ENCODE data around the gene DPP6.

GRCh38 chr7:151355757-151356366 is 14.2 kb downstream of the NUB1 start:
- PRO-cap, result no peak

- PRO-cap, result no peak
Measured at GRCh38 chr7:151394973-151395510, 14.8 kb downstream of the WDR86 start.

- PRO-cap, result no peak
Measured at GRCh38 chr7:151400042-151400331, 9.9 kb downstream of the WDR86 start.

DNA sequence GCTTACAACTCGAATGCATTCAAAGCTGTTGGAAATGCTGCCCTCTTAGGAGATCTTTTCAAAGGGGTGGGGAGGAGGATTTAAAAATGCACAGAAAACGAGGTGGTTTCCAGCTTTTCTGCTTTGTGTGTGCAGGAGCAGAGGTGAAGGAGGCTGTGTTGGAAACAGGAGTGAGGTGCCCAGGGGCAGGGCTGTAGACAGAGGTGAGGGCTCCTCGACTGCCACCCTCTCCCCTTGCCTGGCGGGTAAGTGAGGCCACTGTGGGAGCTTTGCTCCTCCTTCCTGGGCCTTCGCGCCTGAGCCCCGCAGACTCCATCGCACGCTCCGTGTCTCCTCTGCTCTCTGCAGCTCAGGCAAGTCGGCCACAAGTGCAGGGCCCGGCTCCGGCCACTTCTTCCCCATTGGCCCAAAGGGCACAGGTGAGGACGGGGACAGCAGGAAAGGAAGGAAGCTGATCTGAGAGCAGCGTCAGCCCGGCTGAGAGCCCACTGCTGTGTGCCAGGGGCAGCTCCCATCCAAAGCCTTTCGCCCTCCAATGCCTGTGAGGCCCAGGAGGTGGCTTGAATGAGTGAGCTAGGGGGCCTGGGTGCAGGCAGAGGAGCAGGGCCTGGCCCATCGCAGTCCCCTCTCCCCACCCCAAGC is 33.6 kb upstream of the RHEB start:
- PRO-cap, result no peak

DNA sequence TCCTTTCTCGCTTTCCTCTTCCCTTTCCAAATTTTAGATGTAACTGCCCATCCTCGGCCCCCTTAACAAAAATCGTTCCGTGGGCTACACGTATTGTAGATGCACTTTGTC is 112.8 kb upstream of the RHEB start:
- PRO-cap, result no peak

DNA sequence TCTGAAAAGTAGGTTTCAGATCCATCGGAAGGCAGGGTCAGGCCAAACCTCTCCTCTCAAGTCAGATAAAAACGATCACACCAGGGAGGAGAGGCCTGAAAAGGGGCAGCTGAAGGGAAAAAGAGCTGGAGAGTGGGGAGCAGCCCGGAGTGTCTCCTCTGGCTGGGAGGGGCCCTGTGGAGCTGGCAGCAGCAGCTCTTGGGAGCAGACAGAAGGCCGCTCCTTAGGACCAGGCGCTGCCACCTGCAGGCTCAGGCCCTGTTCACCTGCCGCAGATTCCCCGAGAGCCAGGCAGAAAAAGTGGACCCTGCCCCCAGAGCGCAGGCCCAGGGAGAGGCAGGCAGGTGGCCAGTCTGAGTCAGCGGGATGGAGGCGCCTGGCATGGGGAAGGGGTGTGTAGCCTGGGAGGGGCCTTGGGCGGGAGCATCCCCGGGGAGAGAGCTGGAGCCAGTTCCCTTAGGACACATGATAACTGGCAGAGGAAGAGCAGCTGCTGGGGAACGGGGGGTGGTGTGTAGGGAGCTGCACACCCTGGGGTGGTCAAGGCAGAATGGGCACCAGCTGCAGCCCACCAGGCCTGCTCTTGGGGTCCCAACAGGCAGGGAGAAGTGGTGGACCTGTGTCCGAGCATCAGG is 177.1 kb upstream of the RHEB start:
- PRO-cap, result bidirectional peak, plus-strand start at position 471 of the sequence, minus-strand start at position 268 of the sequence

- PRO-cap, result no peak
Measured at GRCh38 chr7:151755851-151757039, 120.7 kb downstream of the PRKAG2 start.

- PRO-cap, result bidirectional peak, plus-strand start at chr7:151796724, minus-strand start at chr7:151796599; unidirectional peak, plus-strand start at chr7:151796724
Measured at GRCh38 chr7:151796198-151796917, 80.6 kb downstream of the PRKAG2 start.

GRCh38 chr7:151823245-151823857 is 53.6 kb downstream of the PRKAG2 start:
- PRO-cap, result no peak

DNA sequence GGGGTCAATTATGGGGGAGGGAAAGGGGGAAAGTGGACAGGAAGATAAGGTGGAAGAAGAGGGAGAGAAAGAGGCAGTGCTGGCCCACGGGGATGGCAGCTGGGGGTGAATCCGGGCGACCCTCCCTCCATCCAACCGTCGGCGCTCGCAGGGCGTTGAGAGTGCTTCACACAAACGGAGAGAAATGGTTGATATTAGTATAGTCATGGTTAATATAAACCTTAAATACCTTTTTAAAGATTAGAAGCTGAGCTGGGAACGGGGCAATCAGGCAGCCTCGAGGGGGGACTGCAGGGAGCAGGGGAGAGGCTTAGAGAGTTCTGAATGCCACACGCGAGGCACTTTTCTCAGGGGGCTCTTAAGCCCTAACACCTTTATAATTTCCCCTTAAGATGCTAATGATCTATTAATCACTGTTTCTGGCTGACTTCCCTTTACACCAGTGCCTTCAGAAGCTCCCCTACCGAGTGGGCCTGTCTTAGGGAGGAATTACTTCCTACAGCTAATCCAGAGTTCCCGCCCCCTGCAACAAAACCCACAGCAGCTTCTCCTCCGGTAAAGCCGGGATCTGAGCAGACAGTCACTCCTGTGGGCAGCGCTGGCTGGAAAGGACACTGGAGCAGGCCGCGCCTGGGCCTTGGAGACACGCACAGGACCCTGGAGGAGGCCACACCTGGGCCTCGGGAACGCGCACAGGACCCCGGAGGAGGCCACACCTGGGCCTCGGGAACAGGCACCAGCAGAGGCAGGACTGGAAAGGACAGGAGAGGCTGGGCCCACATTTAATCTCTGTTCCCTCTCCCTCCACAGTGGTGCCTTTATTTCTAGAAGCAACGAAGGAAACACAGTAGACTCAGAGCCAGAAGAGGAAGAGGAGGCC is 39.3 kb downstream of the PRKAG2 start:
- PRO-cap, result no peak

DNA sequence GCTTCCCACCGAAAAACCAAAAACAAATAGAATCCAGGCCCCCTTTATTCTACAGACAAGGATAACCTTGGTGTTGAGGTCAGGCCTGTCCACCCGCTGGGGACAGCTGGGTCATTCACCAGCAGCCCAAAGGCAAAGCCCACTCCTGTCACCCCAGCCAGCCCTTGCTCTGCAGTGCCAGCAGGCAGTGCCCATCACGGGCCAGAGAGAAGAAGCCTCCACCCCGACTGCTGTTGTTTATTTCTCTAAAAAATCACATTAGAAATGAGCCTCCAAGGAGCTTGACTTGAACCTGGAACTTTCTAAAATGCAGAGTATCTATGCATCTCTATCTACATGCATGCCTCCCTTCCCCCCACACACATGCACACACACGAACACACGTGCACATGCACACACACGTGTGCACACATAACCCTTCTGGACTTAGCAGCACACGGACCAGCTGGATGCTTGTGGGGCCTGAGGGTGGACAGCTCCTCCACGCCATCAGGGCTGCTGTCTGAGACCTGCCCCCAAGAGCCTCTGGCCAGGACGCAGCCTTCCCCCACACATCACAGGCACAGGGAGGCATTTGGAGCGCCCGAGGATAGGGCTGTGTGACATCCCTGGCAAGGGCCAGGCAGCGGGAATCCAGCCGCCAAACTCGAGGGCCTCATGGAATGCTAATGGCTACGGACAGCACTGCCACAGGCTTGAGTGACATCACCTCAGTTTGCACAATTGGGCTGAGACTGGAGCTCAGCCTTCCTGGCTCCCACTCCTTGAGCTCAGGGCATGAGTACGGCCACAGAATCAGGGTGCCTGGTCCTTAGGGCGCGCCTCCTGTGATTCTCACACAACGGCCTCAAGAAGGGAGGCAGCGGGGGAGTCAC is 22.7 kb downstream of the PRKAG2 start:
- PRO-cap, result no peak

DNA sequence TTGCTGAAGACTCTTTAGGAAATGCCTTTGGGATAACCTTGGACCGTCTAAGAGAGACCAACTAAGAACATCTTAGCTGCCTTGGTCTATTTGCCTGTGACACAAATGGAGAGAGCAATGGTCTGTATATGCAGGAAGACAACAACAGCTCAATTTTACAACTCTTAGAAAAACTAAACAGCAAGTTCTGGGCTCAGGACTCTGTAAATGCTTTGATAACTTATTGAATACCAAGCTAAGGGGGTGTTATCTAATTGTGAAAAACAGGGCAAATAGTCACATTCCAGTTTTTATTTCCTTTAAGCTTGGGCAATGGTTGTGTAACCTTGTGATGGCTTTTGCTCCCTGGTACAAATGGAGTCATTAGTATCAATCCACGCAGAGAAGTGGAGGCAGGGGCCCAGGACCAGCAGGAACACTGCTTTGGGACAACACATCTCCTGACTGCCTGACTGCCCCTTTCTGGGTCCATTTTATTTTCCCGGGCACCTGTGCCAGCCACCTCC is 5.7 kb upstream of the PRKAG2 start:
- PRO-cap, result no peak

DNA sequence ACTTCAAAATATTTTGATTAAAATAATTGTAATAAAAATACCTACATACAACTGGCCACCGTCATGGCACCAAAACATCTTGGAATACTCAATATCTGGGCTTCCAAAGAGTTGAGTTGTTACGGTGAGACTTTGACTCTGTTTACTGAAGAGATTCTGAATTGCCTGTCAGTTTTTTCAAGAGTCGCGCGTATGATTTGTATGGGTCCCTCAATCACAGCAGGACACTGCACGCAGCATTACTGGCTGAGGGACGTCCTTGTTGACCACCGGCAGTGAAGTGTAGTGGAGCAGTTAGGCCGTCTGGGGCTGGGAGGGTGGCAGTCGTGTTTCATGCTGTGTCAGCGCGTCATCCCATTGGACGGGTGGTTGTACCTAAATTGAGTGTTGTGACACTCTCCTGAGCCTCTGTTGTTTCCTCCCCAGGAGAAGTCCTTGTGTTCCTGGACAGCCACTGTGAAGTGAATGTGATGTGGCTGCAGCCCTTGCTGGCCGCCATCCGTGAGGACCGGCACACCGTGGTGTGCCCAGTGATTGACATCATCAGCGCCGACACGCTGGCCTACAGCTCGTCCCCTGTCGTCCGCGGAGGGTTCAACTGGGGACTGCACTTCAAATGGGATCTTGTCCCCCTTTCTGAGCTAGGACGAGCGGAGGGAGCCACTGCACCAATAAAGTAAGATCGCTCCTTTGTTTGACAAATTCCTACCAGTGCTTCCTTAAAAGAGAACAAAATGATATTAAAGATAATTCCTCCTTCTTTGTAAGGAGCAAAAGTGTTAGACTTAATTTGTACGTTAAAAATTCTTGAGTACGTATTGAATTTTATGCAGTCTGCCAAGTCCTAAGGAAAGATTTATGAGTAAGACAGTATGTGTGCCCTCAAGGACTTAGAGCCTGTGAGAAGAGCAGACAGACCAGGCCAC is 82.4 kb downstream of the GALNT11 start:
- PRO-cap, result no peak

- PRO-cap, result no peak
Measured at GRCh38 chr7:152144063-152144959, 118.8 kb downstream of the GALNT11 start.

- PRO-cap, result no peak
Measured at GRCh38 chr7:152191392-152192089, 166.1 kb downstream of the GALNT11 start.

- PRO-cap, result no peak
Measured at GRCh38 chr7:152729451-152730031, 30.0 kb upstream of the ACTR3B start.

DNA sequence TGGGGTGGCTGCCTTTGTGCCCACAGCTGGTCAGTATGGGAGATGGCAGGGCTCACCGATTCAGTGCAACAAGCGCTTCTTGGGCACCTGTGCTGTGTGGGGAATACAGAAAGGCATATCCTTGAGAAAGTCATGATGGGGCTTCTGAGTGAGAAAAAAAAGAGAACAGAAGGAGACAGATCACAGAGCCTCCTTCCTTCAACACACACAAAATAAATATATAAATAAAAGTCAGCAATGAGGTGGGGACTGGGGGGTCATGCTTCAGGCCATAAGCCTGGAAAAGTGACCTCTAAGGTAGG is 283.4 kb downstream of the ACTR3B start:
- PRO-cap, result no peak

DNA sequence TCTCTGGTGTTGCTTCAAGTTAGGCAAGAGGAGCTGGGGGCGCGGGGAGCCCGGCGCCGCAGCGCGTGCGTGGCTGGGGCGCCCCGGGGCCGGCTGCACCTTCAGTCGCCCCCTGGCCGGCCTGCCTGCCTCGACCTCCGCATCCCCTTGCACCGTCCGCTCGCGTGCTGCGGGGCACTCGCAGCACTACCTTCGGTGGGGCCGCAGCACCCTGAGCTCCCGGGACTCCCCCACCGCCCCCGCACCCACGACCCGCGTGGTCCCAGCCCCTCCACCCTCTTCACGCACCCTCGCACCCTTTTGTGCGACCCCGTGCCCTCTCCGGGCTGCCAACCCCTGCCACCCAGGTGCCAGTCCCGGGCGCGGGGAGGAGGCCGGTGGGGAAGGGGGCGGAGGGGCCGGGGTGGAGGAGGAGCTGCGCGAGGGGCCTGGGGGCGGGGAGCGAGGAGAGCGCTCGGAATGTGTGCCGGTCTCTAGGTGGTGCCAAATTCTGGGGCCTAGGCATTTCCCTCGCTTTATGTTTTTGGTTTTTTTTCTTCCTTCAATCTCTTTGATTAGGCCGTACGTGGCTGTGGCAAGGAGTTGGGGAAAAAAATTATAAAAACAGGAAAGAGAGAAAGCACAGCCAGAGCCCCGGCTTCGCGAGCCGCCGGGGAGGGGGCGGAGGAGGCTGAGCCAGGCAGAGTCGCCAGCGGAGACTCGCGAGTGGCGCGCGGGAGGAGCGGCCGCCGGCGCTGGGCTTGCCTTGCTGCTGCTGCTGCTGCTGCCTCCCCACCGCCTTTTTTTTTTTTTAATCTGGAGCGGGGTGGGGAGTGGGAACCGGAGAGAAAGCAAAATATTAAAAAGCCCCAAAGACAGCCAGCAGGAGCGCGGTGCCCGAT is at the start of gene DPP6:
Gene DPP6 (plus strand): TSS at position 457 of the 881 bp plus-strand sequence.
- PRO-cap, result no peak

GRCh38 chr7:155001744-155002605 is 949 bp downstream of the PAXIP1 start:
- PRO-cap, result no peak

GRCh38 chr7:155206147-155207286 is 91.2 kb upstream of the INSIG1 start:
- PRO-cap, result bidirectional peak, plus-strand start at chr7:155206735, minus-strand start at chr7:155206420